Right ventricle myocardium (tissue), 1 donor: ENCODE results near the gene PBX3.

GRCh38 chr9:124659011-124659686 lies 112.0 kb downstream of the NR6A1 start:
- PRO-cap, 2 experiments: peak in 2 of 2 experiments; most common plus-strand start chr9:124659342 (in 1); most common minus-strand start chr9:124659250 (in 2)

DNA sequence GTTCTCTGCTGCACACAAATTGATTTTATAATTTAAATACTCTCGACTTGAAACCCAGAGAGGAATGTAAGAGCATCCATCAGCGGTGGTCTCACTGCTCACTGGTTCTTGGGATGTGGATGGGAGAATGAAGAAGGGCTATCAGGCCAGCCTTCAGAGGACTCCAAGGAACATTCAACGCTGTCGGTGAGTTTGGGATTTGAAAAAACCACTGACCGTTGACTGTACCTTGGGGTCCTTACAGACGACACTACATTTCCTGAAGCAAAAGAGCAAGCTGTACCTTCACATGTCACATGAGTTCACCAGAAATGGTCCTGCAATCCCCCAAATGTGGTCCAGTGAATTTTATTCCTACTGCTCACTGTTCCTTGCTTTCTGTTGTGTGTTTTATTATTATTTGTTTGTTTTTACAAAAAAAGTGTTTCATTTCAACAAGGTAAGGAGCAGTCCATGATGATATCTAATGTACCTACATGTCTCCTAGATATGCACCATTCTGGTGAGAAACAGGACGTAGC lies 78.7 kb downstream of the NR6A1 start:
- PRO-cap, 2 experiments: no peak in any of the 2 experiments

GRCh38 chr9:124725083-124725612 lies 46.0 kb downstream of the NR6A1 start:
- PRO-cap, 2 experiments: no peak in any of the 2 experiments

DNA sequence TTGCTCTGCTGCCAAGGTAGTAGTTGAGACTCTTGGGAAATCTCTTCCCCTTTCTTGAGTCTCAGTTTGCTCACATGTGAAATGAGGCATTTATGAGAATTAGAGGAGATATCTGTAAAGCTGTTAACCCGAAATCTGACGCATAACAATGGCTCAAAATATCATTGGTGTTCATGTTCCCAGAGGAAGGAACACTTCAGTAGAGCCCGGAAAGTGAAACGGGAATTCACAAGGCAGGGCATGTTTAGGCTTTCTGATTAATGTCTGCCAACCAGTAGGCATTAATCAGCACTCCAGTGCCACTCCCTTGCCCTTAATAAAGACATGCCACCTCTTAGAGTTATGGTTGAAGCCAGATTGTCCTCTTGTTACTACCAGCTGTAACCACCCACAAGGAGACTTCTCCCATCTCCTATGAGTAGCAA lies 1.6 kb downstream of the ARPC5L start:
- PRO-cap, 2 experiments: peak in 2 of 2 experiments; most common minus-strand start position 150 of the sequence (in 2)

- PRO-cap, 2 experiments: no peak in any of the 2 experiments
Measured at GRCh38 chr9:124873468-124874254, 11.7 kb downstream of the ARPC5L start.

GRCh38 chr9:125145121-125145593 lies 1.8 kb upstream of the SCAI start:
- PRO-cap, 2 experiments: no peak in any of the 2 experiments

DNA sequence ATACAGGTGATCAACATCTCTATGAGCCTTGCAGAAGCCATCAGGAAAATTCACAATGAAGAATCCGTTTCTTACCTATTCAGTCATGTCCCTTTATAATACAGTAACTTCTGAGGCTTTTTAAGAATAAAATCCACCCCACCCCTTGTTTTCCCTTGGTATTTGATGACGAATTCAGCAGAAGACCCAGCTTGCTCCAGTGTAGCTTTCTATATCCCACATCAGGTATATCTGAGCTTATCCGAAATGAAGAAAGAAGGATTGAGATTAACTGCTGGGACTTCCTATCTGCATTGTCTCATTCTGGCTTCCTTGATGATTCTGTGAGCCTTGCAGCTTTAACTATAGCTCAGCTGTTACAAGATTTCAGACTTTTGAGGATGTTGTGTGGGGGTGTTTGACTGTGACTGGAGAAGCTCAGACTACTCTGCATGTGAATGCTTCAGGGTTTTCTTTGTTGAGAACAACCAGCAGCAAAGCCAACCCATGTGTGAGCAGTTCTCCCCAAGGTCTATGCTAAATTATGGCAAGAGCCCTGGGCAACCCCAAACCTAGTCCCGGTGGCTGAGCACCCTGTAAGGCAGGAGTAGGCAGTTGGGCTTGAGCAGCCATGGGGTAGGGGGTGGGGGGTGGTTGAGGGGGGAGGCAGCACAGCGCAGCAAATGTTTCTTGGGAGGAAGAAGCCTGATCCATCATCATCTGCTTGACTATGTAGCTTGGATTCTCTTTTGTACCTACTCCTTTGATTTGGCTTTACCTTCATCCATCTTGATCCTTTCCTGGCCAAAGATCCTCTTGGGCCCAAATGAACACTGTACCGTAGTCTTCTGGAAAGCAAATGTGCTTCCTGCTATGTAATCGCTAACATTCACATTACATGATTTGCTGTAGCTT lies 8.4 kb upstream of the SCAI start:
- PRO-cap, 2 experiments: no peak in any of the 2 experiments

DNA sequence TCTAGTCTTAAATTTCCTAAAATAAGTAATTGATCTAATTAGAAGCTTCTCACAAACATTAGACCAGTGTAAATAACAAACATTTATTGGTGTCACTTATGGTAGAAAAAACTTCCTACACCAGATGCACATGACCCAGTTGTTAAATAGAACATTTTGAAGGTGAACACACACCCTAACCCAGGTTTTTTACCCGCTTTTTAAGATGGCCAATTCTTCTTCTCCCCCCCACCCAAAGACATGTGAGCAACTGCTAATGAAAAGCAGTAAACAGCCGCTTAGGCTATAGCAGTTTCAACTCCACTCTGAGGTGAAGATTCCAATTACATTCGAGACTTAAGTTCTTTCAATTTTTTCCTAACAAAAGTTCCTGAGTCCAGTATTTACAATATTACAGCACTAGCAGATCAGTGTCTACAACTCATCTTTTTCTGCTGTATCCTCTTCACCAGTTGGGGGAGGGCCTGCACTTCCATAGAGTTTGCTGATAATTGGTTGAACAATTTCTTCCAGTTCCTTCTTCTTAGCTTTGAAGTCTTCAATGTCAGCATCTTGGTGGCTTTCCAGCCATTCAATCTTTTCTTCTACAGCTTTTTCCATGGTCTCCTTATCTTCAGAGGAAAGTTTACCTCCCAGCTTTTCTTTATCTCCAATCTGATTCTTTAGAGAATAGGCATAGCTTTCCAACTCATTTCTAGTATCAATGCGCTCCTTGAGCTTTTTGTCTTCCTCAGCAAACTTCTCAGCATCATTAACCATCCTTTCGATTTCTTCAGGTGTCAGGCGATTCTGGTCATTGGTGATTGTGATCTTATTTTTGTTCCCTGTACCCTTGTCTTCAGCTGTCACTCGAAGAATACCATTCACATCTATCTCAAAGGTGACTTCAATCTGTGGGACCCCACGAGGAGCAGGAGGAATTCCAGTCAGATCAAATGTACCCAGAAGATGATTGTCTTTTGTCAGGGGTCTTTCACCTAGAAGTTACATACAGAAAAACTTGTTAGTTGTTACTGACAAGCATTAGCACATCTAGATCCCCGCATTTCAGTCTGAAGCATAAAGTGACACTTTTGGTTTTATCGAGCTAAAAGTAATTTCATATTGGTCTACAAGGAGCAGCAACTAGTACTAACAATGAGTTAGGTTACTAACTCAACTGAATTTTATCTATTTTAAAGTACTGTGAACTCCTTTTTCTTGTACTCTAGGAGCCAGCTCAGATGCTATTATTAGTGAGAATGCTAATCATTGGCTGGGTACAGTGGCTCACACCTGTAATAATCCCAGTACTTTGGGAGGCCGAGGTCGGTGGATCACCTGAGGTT lies 4.5 kb downstream of the HSPA5 start:
- PRO-cap, 2 experiments: no peak in any of the 2 experiments

DNA sequence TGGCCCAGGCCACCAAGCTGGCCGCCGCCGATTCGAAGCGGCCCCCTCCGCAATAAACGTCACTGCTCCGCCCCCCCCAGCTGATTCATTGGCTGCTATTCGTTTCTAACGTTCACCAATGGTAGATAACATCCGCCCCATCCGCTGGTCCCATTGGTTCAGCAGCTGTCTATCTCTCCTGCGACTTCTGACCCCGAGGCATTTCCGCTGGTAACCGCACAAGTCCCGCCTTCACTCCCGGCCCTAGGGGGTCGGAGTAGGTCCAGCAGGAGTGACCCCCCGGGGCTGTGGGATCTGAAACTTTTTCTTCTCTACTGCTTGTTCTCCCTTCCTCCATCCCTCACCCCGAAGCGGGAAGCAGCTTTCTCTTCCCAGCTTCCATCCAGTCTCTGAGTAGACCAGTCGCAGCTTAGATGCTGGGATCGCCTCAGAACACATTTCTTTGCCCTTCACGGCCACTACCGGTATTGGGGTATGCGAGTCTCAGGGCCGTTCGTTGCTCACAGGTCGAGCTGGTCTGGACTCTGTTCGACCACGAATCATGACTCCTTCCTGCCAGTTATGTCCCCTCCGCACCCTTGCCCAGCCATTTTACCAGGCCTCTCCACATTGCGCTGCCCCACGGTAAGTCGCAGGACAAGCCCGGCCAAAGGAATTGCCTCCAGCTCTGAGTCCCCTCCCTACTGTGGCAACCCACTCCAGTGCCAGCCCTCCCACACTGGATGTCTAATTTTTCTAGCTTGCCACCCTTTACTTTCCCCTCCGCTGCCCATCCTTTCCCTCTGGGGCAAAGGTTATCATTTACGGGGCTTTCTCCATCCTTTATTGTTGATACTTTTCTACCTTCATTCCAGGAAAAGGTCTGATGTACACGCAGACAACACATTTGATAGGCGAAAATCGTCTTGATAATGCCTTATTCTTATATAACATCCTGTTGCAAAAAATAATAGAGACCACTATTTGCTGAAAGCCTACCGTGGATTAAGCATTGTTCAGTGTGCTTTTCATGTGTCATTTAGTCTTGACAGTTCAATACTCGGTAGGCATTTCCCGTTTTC lies 627 bp upstream of the HSPA5 start:
- PRO-cap, 2 experiments: peak in 2 of 2 experiments; most common plus-strand start position 234 of the sequence (in 2)

- PRO-cap, 2 experiments: no peak in any of the 2 experiments
Measured at GRCh38 chr9:125437231-125437468, 175.5 kb downstream of the GAPVD1 start.

GRCh38 chr9:125746782-125747767 lies at the start of gene PBX3:
PBX3 (plus strand) TSS chr9:125747373.
- PRO-cap, 2 experiments: peak in 2 of 2 experiments; most common plus-strand start chr9:125747038 (in 1); most common minus-strand start chr9:125747306 (in 2)

GRCh38 chr9:126298288-126298926 lies 28.2 kb upstream of the MVB12B start:
- PRO-cap, 2 experiments: no peak in any of the 2 experiments

DNA sequence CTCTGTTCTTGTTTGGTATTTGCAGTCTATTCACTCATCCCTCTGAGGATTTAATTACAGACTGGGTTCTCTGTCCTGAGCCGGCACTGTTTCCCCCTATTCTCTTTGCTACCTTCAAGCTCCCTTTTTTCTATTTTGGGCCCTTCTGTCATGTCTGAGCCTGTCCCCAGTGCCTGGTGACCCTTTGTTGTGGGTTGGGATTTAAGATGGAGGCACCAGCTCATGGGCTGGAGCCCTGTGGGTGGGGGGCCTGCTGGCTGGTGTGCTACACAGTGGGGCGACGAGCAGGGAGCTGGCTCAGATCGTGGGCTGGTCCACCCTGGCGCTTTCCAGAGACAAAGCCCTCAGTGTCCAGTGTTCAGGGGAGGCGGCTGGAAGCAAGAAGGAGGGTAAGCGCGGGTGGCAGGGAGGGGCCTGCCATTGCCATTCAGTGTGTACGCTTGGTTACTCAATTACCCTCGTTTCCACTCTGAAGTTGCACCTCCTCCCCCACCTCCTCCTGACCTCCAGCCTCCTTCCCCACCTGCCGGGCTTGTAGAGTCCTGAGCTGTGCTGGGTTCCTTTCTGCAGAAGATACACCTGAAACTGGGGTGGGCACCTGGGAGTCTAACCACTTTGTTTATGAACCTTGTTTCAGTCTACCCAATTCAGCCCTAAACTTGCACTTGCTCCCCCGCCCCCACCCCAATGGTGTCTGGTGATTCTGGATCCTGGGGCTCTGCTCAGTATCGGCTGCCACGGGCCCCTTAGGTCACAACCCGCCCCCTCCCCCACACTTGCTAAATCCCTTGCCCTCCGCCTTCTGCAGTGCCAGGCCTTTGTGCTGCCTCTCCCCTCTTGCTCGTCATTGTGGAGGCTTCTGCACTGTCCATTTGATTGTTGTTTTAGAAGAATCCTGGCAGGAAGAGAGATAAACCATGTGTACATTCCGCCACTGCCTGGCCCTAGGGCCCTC lies 49.9 kb downstream of the MVB12B start:
- PRO-cap, 2 experiments: no peak in any of the 2 experiments

DNA sequence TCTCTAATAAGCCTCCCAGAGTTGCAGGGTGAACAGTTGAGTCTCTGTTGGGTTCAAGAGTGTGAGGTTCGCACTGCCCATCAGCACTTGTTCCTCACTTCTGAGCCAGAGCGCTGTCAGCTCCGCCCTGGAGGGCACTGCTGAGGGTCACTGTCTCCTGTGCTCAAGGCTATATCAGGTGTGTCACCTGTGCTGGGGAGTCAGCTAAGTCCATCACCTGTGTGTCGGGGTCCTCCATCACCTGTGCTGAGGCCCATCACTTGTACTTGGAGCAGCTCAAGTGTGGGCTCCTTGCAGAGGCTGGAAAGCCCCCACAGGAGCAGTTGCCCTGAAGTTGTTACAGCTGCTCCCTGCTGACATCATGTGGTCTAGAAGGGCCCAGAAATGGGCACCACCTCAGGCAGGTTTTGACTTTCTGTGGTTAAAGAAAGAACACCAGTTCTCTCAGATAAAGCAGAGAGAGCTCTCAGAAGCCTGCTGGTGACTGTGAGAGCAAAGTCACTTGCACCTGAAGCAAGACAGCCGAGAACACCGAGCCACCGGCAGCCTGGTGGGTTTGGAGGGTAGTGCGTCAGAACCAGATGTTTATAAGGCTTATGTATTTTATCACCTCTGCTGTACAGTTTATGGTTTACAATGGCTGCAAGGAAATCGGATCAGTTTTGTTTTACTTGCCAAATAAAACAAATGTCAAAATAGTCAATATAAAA lies 70.4 kb downstream of the MVB12B start:
- PRO-cap, 2 experiments: no peak in any of the 2 experiments

DNA sequence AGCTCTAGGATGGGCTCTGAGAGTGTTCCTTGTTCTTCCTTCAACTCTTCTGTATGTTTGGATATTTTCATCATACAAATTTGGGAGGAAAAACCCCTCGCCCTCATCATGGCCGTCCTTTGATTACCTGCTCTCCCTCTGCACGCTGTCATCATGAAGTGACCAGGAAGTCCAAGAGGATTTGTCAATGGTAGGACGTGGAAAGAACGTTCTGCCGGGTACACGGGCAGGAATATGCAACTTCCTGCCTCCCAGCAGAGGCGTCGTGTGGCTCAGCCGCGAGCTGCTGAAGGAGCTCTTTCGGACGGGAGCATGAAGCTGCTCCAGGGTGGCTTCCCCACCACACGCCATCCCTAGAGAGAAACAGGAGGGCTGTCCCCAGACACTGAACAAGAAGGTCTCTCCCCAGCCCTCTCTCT lies 88.4 kb upstream of the LMX1B start:
- PRO-cap, 2 experiments: no peak in any of the 2 experiments

- PRO-cap, 2 experiments: peak in 2 of 2 experiments; most common plus-strand start chr9:126587418 (in 2)
Measured at GRCh38 chr9:126587140-126587605, 26.6 kb upstream of the LMX1B start.

DNA sequence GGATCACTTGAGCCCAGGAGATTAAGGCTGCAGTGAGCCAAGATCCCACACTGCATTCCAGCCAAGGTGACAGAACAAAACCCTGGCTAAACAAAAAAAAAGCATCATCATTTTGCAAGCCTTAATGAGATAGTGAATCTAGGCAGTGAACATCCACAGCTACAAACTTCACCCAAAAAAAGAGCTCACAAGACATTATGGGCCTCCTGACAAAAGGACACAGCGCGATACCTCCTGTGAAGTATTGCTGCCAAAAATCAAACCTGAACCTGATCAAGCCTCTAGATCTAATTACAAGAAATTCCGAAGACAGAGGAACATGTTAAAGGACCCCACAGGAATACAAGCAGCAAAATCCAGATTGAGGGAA lies 16.5 kb upstream of the LMX1B start:
- PRO-cap, 2 experiments: no peak in any of the 2 experiments

- PRO-cap, 2 experiments: no peak in any of the 2 experiments
Measured at GRCh38 chr9:126672788-126673122, 59.0 kb downstream of the LMX1B start.

DNA sequence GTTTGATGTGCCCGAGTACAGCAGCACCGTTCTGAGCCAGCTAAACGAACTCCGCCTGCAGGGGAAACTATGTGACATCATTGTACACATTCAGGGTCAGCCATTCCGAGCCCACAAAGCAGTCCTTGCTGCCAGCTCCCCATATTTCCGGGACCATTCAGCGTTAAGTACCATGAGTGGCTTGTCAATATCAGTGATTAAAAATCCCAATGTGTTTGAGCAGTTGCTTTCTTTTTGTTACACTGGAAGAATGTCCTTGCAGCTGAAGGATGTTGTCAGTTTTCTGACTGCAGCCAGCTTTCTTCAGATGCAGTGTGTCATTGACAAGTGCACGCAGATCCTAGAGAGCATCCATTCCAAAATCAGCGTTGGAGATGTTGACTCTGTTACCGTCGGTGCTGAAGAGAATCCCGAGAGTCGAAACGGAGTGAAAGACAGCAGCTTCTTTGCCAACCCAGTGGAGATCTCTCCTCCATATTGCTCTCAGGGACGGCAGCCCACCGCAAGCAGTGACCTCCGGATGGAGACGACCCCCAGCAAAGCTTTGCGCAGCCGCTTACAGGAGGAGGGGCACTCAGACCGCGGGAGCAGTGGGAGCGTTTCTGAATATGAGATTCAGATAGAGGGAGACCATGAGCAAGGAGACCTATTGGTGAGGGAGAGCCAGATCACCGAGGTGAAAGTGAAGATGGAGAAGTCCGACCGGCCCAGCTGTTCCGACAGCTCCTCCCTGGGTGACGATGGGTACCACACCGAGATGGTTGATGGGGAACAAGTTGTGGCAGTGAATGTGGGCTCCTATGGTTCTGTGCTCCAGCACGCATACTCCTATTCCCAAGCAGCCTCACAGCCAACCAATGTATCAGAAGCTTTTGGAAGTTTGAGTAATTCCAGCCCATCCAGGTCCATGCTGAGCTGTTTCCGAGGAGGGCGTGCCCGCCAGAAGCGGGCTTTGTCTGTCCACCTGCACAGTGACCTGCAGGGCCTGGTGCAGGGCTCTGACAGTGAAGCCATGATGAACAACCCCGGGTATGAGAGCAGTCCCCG lies 19.3 kb downstream of the ZBTB34 start:
- PRO-cap, 2 experiments: no peak in any of the 2 experiments

GRCh38 chr9:126986626-126986991 lies 72.0 kb downstream of the RALGPS1 start:
- PRO-cap, 2 experiments: no peak in any of the 2 experiments